Mammary microvascular endothelial cell (primary cell): ENCODE measurements around a stretch of chr6.

DNA sequence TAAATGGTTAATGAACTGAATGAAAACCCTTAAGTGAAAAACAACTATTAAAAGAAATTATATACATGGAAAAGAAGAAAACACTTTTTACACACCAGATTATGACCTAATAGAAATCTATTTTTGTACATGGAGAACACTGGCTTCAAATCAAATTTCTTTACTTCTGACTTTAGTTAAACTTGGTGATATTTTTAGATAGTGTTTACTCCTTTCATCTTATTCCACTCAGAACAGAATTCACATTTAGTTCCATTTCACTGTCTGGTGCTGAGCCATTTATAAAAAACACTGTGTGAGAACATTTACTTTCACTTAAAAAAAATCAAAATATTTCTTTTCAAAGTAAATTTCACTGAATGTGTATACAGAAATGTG, 258.5 kb upstream of the COL21A1 start:
- RAMPAGE, long total RNA, result no peak

- RAMPAGE, long total RNA, result no peak
Observed at GRCh38 chr6:56509359-56509965, 262.1 kb upstream of the COL21A1 start.

DNA sequence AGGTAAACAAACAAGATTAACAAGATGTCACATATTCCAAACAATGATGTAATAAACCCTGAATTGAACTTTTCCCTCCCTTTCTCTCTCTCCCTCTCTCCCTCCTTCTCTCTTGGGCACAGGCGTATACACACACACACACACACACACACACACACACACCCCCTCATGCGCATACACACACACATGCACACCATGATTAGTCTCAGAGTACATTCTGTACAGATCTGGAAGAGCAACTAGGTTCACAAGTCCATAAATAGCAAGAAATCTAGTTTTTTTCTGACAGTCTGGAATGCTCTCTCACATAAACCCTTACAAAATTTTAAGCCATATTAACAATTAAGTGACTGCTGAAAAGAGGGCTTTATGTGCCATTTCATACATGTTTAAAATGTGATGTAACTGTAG, 267.1 kb upstream of the COL21A1 start:
- RAMPAGE, long total RNA, result no peak

DNA sequence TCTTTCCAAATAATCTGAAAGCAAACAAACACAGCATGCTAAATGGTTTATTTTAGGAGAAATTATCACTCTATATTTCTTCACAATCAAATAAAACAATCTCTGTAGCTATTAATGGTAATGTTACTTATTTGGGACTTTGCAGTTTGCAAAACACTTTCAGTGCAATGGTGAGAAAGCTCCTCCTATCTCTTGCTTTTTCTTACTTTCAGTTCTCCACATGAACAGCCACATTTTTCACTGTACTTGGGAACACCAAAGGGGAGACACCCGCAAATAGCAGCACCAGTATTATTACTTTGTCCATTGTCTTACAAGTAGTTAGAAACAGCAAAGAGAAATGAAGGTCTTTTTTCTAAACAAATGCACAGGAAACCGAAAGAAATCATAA, 302.9 kb upstream of the COL21A1 start:
- RAMPAGE, long total RNA, result no peak

DNA sequence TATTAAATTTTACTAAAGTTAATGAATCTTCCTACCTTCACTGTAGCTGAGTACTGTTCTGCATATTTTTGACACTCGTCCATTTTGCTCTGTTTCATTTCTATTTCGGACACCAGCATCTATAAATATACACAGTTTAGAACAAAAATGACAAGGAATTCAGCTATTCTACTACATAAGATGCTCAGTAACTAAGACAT, 327.6 kb downstream of the DST start:
- RAMPAGE, long total RNA, result no peak

DNA sequence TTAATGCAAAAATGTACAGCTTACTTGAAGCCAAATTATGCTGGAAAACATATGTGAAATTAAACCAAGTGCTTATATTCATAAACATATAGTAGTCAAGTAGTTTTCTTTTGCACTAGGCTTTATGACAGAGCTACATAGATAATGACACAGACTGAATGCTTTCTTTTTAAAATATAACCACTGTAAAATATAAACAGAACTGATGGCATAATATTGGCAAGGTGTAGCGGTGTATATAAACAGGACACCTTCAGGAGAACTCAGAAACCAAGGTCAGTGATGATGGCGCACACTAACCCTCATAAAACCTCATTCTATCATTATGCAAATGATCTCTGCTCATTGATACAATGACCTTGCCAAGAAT, 263.5 kb downstream of the DST start:
- RAMPAGE, long total RNA, result no peak

DNA sequence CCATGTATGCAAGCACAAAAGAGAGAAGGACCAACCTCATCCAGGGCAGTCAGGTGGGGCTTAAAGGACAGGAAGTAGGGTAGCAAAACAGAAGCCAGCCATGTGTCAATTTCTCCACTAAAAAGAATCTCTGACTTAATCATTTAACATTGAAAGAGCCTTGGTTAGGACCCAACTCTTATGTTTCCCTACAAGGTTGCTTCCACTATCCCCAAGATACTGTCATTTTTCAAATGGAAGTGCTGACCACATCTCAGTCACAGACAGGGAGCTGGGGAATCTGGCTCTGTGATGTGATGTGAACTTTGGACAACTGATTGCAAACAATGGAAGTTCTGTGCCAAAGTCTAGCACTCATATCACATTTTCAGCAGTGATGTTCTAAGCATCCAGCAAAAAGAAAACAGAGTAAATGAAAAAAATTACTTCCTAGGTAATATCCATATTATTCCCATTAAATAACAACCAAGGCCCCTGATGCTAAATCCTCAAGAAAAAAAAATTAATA, 214.2 kb downstream of the DST start:
- RAMPAGE, long total RNA, result no peak

- RAMPAGE, long total RNA, result no peak
Observed at GRCh38 chr6:56759596-56759905, 195.1 kb downstream of the DST start.

DNA sequence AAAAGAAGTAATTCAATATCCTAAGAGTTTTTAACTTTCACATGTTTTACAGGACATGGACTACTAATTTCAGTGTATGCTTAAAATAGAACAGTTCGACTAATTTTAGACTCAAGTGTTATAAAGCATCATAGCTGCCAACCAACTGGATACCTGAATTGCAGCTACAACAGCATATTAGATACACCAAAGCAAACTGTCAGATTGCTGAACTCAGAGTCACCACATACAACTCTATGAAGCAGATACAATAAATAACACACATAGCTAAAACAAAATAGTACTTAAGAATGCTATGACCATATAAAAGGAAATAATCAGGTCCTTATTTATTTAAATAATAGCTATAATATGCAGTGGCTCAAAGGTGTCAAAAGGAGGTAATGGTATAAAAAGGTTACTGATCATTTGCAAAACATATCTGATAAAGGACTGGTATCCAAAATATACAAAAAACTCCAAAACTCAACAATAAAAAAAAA, 121.1 kb downstream of the DST start:
- RAMPAGE, long total RNA, result no peak

DNA sequence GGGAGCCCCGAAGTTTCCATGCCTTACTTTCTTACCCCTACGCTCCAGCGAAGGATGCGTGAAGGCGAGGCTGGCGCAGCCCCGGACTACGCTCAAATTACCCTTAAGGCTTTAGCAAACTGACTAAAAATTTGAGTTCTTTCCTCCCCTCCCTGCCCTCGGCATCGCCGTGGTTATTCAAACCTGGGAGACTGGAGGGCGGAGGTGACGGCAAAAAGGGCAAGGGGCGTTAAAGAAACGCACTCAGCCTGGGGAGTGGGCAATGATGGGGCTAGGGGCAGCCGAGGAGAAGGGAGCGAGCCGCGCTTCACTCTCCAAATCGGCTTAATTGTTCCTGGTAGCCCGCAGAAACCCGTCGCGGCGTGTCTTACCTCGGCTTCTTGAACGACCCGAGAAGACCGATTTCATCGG, 589 bp downstream of the DST start:
- RAMPAGE, long total RNA, result no peak

- RAMPAGE, long total RNA, result no peak
Observed at GRCh38 chr6:57054732-57055376, 8.4 kb downstream of the KIAA1586 start.

DNA sequence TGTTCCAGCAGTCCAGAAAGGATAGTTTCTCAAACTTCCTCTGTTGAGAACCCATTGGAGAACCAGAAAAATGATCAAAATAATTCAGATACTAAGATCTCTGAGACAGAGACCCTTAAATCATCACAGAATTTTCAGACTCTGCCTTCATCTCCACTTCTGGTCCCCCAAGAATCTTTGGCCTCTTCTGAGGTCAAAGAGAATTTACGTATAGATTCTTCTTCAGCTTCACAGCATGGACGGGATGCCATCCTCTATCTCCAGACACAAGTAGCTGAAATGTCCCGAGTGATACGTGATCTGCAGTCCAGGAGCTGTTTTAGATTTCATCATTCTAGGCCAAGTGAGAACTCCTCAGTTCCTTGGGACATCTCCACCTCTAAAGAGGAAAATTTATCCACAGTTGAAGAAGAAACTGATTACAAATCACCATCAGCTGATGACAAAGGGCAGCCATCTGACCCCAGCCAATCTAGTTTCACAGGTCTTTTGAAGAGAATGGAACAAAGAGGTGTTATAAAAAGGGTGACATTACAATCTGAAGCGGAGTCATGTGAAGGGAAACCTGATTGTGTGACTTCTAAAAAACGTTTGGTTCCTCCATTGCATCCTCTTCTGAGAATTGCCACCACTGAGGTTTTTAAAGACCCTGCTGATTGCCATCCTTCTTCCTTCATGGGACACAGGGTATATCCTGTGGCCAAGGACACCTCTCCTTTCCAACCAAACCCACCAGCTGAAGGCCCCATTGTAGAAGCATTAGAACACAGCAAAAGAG, 10.9 kb downstream of the ZNF451 start:
- RAMPAGE, long total RNA, result no peak

- RAMPAGE, long total RNA, result no peak
Observed at GRCh38 chr6:57173929-57174678, 2.0 kb downstream of the BAG2 start.

- RAMPAGE, long total RNA, result no peak
Observed at GRCh38 chr6:57210123-57210530, 12.0 kb downstream of the RAB23 start.

DNA sequence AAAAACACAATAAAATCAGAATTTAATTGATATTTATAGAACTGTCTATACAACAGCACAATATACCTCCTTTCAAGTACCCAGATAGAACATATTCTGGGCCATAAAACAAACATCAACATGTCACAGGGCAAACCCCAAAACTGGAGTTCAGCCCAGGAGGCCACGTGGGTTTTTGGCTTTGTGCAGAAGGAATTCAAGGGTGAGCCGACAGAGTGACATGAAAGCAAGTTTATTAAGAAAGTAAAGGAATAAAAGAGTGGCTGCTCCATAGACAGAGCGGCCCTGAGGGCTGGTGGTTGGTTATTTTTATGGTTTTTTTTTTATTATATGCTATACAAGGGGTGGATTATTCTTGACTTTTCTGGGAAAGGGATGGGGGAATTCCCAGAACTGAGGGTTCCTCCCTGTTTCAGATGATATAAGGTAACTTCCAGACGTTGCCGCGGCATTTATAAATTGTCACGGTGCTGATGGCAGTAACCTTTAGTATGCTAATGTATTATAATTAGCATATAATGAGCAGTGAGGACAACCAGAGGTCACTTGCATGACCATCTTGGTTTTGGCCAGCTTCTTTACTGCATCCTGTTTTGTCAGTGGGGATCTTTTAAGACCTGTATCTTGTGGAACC, 5.6 kb downstream of the RAB23 start:
- RAMPAGE, long total RNA, result no peak

GRCh38 chr6:57305293-57305571, 12.2 kb upstream of the PRIM2 start:
- RAMPAGE, long total RNA, result no peak

- RAMPAGE, long total RNA, result no peak
Observed at GRCh38 chr6:62357936-62358394, 71.9 kb upstream of the KHDRBS2 start.

DNA sequence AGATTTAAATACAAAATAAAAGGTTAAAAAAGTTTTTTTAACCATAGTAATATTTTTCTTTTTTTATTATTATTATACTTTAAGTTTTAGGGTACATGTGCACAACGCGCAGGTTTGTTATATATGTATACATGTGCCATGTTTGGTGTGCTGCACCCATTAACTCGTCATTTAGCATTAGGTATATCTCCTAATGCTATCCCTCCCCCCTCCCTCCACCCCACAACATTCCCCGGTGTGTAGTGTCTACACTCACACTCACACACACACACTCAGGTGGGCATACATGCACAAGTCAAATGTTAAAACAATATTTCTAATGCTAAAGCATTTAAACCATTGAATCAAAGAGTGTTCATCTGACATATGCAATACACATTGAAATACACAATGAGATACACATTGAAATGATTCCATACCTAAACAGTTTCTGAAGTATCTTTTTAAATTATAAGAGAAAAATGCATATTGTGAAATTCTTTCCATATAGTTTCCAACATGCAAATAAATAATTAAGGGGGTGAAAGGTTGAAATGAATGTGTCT, 164.3 kb upstream of the KHDRBS2 start:
- RAMPAGE, long total RNA, result no peak

GRCh38 chr6:63352520-63353355, 33.0 kb upstream of the LGSN start:
- RAMPAGE, long total RNA, result no peak

GRCh38 chr6:63572640-63573071, 376 bp downstream of the PTP4A1 start:
- RAMPAGE, long total RNA, result no peak